SK-MEL-5 (cell line): Measurements from ENCODE around the genes FRAS1, NAA11 and BMP3.

DNA sequence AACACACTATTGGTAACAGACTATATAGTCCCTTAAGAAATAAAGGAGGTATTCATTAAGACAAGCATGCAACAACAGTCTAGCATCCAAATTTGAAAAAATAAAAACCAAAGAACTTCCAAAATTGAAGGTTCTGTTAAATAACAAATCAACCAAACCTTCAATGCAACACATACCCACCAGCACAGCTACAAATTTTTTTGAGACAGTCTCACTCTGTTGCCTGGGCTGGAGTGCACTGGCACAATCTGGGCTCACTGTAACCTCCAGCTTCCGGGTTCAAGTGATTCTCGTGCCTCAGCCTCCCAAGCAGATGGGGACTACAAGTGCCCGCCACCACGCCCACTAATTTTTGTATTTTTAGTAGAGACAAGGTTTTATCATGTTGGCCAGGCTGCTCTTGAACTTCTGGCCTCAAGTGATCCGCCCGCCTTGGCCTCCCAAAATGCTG, 61.6 kb downstream of the CNOT6L start:
RAMPAGE:
- cytosol, long total RNA, result no peak
- long total RNA, result no peak
- nucleus, long total RNA, result no peak

RAMPAGE:
- cytosol, long total RNA, result no peak
- long total RNA, result no peak
- nucleus, long total RNA, result no peak
Observed at GRCh38 chr4:77806468-77807100, 12.6 kb downstream of the CNOT6L start.

RAMPAGE:
- cytosol, long total RNA, result no peak
- long total RNA, result no peak
- nucleus, long total RNA, result no peak
Observed at GRCh38 chr4:77816223-77816770, 2.9 kb downstream of the CNOT6L start.

DNA sequence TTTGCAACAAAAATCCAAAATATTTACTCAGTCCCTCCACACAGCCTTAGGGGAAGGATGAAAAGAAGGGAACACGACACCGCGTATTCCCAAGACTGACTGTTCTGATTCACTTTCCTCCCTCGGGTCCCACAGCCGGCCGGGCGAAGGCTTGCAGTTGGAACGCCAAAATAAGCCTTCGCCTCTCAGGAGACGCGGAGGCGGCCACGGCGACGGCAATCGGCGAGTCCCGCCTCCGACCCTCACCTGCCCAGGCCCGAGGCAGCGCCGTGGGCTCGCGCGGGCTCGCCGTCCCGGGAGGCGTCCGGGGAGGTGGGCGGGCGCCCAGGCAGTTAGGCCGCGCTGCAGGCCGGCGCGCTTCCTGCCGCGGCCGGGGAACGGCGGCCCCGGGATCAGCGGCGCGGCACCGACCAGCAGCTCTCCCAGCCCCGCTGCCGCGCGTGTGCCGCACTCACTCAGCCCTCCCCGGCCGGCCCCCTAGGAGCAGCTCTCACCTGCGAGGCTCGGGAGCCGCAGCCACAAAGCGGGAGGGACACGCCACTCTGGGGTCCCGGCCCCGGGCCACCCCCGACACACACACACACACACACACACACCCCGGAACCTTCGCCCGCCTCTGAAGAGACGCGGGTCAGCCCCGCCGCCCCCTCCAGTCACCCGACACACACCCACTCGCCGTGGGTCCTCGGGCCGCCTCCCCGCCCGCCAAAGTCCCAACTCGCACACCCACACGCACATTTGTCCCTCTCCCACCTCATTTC, 508 bp downstream of the CNOT6L start:
RAMPAGE:
- cytosol, long total RNA, result no peak
- long total RNA, result no peak
- nucleus, long total RNA, result no peak

GRCh38 chr4:77821724-77822138, 2.6 kb upstream of the CNOT6L start:
RAMPAGE:
- cytosol, long total RNA, result no peak
- long total RNA, result no peak
- nucleus, long total RNA, result no peak

DNA sequence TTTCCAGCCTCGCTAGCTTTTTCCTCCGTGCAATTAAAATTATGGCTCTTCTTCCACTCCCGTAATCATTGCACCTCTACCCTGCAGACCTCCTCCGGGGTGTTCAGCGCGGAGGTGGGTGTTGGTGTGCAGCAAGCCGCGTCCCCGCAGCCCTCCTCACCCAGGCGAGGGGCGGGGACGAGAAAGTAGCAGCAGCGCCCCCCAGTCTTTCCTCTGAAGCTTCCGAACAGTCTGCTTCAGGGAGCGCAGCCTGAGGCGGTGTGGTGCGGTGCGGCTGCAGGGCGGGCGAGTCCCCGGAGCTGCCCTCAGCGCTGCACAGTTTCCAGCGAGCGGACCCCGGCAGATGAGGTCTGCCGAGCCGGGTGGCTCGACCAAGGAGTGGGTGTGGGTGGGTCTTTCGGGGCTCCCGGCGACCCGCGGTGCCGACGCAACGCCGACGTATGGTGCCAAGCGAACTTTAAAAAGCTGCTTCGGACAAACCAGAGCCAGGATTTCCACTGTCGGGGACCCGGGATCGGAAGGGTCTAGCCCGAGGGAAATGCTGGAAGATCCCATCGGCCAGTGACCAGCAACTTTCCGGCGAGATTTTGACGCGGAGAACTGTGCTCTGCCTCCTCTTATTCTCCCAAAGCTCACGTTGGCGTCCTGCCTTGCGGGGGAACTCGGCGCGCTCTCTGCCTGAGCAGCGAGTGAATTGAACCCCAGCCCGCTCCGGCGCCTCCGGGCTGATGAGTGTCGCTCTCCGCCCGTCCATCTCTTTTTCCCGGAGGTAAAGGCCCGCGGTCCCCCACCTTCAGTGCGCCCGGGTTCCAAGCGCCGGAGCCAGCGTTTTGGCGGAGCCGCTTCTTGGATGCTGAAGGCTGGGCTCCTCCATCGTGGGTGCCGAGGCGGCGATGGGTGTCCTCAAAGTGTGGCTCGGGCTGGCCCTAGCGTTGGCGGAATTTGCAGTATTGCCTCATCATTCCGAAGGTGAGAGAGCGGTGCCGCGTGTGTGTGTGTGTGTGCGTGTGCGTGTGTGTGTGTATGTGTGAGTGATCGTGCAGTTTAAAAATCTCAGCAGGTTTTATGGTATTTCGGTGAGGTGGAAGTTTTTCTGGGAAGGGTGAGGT, at the start of gene FRAS1:
TSS of gene FRAS1 (plus strand) at position 207 of the 1,109 bp plus-strand sequence.
RAMPAGE:
- cytosol, long total RNA, result no peak
- long total RNA, result no peak
- nucleus, long total RNA, result no peak

RAMPAGE:
- cytosol, long total RNA, result no peak
- long total RNA, result no peak
- nucleus, long total RNA, result no peak
Observed at GRCh38 chr4:78540467-78541244, 10.9 kb upstream of the ANXA3 start.

DNA sequence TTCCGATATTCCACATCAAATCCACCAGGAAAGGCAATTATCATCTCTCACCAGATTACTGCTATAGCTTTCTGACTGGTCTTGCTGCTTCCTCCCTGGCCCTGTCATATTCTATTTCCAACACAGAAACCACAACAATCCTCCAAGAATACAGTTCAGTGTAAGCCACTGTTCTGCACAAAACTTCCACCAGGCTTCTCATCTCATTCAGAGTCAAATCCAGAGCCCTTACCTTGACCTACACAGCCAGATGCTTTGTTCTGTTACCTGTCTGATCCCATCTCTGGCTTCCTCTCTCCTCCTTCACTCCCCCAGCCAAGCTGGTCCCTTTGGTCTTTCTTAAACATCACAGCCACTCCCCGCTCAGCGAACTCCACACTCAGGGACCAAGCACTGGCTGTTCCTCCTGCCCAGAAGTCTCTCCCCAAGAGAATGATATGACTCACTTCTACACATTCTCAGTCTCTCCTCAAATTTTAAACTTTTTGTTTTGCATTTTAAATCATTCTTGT, 84.8 kb upstream of the BMP2K start:
RAMPAGE:
- cytosol, long total RNA, result no peak
- long total RNA, result no peak
- nucleus, long total RNA, result no peak

GRCh38 chr4:78707101-78707764, 68.9 kb upstream of the BMP2K start:
RAMPAGE:
- cytosol, long total RNA, result no peak
- long total RNA, result no peak
- nucleus, long total RNA, result no peak

RAMPAGE:
- cytosol, long total RNA, result no peak
- long total RNA, result no peak
- nucleus, long total RNA, result no peak
Observed at GRCh38 chr4:78779820-78780514, 3.8 kb downstream of the BMP2K start.

RAMPAGE:
- cytosol, long total RNA, result no peak
- long total RNA, result no peak
- nucleus, long total RNA, result no peak
Observed at GRCh38 chr4:78833294-78834198, 57.4 kb downstream of the BMP2K start.

GRCh38 chr4:78913830-78914199, 25.4 kb downstream of the PAQR3 start:
RAMPAGE:
- cytosol, long total RNA, result no peak
- long total RNA, result no peak
- nucleus, long total RNA, result no peak

RAMPAGE:
- cytosol, long total RNA, result no peak
- long total RNA, result no peak
- nucleus, long total RNA, result no peak
Observed at GRCh38 chr4:78917241-78917870, 21.9 kb downstream of the PAQR3 start.

DNA sequence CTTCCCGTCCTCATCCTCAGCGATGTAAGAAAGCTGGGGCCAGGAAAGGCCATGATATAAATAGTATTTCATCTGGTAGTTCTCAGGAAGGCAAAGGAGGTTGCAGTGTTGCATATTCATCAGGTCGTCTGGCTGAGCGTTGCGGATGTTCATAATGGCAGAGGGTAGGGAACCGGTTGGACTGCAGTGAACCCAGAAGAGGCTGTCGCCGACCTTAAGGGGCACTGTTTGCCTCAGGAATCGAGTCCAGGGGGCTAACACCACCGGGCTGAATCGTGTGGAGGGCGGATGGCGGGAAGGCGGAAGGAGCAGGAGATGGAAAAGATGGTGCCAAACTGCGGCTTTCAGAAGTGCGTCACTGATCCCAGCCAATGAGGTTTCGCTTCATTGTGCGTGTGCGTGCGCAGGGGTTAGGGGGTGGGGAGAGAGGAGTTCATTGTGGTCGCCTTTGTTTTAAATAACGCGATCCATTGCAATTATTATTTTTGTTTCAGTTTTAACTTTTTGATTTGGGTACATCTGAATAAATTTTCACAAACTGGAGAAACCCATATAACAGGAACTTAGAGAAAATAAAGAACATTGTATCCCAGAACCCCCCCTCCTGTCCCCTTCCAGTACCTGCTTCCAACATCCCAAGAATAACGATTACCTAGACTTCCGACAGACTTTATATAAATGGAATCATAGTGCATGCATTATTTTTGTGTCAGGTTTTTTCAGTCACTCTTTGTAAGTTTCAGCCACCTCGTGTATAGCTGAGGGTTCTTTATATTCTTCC, at the start of gene NAA11:
TSS of gene NAA11 (minus strand) at position 337 of the 781 bp plus-strand sequence.
RAMPAGE:
- cytosol, long total RNA, result start-site peak on the minus strand centred at position 298 of the sequence, 25 bp wide, 46 and 65 reads in 2 replicates
- long total RNA, result start-site peak on the minus strand centred at position 309 of the sequence, 61 bp wide, 52 and 35 reads in 2 replicates
- nucleus, long total RNA, result start-site peak on the minus strand centred at position 292 of the sequence, 34 bp wide, 42 and 12 reads in 2 replicates

GRCh38 chr4:79599764-79600345, 191.8 kb upstream of the GK2 start:
RAMPAGE:
- cytosol, long total RNA, result no peak
- long total RNA, result no peak
- nucleus, long total RNA, result no peak

DNA sequence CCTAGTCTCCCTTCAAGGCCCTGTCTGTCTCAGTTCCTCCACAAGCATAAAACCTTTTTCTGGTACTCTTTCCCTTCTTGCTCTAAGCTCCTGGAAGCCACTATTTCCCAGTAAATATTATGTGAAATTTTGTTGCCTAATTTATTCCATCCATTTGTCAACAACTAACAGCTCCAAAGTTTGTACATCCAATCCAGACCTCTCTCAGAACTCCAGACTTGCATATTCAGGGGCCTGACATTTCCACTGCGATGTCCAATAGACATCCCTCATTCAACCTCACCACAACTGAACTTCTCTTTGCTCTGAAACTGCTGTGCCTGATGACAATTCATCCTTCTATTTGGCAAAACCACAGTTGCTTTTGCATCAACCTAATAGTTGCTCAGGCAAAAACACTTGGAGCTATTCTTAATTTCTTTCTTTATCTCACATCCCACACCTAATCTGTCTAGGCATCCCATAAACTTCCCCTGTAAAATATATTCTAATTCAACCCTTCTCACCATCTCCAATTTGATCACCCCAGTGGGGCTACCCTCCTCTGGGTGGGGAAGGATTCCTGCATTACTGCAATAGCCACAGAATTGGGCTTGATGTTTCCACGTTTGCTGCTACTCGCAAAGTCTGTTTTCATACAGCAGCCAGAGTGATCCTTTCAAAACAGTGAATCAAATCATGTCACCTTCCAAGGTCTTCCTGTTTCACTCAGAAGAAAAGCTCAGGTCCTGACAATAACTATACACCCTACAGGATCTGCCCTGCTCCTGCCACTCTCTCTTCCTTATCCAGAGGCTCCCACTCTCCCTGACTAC, 56.4 kb downstream of the ANTXR2 start:
RAMPAGE:
- cytosol, long total RNA, result no peak
- long total RNA, result no peak
- nucleus, long total RNA, result no peak

GRCh38 chr4:80124669-80125795, 52.0 kb upstream of the ANTXR2 start:
RAMPAGE:
- cytosol, long total RNA, result no peak
- long total RNA, result no peak
- nucleus, long total RNA, result no peak

RAMPAGE:
- cytosol, long total RNA, result no peak
- long total RNA, result no peak
- nucleus, long total RNA, result no peak
Observed at GRCh38 chr4:80184077-80185118, 12.9 kb upstream of the PRDM8 start.

GRCh38 chr4:80202570-80203754, 5.7 kb downstream of the PRDM8 start:
RAMPAGE:
- cytosol, long total RNA, result no peak
- long total RNA, result no peak
- nucleus, long total RNA, result no peak

GRCh38 chr4:81030467-81031509, at the start of gene BMP3:
Gene BMP3, plus strand, starts transcription at chr4:81030708.
RAMPAGE:
- cytosol, long total RNA, result no peak
- long total RNA, result no peak
- nucleus, long total RNA, result no peak